ENCODE measurements around a stretch of chr1.

DNA sequence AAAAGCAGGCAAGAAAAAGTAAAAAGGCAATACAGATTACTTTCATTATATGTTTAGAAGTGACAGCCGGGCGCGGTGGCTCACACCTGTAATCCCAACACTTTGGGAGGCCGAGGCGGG lies 686 bp upstream of the EVI5 start:
- PRO-cap = no peak

DNA sequence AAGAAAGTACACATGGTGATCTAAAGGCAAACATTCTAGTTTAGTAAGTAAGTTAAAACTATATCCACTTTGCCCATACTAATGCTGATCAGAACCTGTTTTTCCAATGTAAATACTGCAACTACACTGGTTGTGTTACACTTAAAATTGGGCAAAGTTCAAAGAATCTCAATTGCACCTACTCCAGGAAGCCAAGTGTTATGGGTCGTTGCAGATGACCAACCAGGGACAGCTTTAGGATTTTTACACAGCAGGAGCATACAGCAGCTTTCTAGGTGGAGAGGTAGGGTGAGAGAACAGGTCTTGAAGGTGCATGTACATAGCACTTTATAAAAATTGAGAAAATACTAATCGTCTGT lies 14.5 kb upstream of the RPL5 start:
- PRO-cap = no peak

DNA sequence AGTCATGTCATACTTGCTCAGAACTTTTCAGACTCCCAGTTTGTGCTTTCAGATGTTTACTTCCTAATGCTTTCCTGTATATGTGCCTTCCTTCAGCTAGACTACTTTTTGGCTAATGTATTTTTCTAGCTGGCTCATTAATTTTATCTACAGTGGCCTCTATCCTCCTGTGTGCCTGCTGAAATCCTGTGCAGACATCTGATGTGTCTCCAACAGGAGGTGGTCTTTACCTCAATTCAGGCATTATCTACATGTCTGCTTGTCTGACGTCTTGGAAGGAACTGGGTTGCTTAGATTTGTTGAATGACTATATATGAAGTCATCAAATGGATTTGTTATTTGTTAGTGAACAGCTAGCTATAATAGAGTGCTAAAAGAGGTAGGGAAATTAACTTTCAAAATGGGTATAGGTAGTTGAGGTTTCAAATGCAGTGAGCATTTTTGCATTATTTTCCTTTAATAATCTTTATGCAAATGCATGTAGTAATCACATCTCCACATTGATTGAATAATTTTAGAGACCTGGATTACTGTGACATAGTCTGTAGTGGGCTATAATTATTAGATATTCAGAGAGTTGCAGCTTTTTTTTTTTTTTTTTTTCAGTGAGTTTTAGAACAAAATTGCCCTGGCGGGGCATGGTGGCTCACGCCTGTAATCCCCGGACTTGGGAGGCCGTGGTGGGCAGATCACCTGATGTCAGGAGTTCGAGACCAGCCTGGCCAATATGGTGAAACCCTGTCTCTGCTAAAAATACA lies 6.8 kb downstream of the RPL5 start:
- PRO-cap = no peak

DNA sequence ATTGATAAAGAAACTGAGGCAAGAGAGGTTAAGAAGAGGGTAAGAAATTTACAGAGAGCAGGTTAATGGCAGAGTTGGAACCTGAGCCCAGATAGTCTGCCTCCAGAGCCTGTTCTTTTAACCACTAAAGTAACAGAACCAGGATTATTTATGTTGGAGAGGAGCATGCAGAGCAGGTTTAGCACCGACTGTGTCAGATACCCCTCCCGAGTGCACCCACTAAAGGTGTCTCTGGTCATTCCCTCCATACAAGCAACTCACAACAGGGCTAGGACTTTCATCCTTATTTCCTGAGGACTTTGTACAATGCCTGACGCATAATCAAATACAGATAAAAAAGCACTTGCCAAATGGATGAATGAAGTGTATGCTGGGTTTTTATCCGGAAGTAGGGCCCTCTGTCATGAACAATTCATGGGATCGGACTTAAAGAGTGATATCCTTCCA lies 25.9 kb downstream of the RPL5 start:
- PRO-cap = no peak

- PRO-cap = no peak
Measured at GRCh38 chr1:92956977-92957585, 4.2 kb downstream of the DIPK1A start.

DNA sequence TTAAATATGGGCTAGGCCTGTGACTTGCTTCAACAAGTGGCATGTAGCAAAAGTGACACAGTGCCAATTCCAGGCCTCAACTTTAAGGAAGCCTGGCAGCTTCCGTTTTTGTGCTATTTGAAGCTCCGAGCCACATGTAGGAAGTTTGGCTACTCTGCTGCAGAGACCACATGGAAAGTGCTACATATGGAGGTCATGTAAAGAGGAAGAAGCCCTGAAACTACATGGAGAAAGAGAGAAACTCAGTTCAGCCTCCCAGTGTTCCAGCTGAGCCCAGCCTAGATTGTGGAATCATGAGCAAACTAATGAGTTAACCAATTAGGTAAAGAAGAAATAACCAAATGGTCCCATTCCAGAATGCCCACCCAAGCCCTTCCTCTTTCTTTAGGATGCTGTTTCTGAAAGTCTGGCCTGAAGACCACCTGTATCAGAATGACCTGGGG lies 28.4 kb upstream of the DR1 start:
- PRO-cap = no peak

DNA sequence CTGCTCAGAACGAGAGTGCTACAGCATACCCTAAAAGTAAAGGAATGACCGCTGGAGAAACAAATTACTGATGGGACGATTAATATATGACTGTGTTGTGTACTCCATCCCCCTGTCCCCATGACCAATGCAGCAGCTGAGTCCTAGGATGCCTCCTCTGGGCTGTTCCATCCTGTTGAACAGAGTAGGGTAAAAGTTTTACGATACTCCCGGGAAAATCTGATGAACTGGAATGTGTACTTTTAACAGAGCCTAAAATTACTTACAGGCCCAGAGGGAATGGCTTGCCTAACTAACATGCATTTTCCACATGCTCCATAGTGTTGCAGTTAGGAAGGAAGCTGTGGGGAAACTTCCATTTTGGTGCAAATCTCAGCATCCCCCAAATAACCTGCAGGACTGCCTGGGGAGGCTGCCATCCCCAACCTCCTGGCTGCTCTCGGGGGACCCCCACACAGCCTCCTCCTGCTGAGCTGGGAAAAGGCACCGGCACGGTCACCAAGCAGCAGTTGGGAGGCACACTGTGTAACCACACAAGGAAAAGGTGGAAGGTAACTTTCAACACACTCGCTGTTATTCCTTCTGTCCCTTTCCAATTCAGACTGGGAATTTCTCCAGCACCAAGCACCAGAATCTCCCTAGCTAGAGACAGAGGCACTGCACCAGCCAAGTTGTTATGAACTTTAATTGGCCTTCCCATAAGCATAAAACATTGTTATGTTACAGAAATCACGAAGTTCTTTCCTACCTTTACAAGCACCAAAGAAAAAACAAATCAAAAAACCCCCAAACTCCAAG lies 97.2 kb downstream of the BCAR3 start:
- PRO-cap = no peak

DNA sequence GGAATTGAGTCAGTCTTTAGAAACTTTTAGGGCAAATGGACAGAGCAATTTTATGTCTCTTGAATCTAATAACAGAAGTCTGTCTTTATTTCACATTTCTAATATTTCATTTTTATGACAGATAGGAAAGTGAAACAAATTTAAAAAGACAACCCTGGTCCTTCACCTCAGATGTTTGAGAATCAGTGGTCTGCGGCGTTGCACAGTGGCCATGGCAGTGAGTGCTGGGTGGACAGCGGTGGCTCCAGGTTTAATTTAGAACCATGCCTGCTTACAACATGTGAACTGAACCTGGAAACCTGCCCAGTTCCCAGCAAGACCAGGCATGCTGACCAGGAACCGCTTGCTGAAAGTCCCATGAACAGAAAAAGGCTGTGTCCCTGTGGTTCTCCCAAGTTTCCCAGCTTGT lies 88.7 kb downstream of the BCAR3 start:
- PRO-cap = no peak

DNA sequence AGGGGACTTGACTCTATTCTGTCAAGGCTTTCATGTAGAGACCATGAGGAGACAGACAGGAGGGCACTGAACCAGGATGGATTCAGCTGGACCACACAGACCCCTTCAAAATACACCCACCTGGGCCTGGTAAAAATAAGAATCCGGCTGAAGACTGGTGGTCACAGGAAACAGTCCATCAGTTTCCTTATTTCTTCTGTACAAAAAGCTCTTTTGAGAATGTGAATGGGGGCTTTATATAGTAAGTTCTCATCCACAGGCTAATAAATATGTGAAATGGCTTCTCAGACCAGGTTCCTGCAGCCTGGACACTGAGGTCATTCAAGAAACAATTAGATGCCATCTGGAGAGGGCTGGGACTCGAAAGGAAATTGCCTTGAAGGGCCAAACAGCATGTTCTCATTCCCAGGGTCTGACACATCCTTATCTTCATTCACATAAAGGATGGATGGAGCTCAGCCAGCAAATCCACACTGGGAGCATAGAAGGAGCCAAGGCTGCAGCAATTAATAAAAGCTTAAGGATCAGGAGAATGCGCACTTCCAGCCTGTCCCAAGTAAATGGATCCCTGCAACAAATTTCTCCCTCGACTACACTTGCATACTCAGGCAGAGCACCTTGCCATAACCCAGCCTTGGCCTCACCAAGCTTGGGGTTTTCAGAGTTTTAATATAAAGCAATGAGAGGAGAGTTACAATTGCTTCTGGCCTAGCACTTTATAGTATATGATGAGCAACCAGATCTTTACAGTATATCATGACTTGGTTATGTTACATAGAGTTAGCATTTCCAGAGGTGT lies 56.1 kb downstream of the BCAR3 start:
- PRO-cap = no peak

- PRO-cap = no peak
Measured at GRCh38 chr1:93871844-93872448, 7.1 kb downstream of the DNTTIP2 start.

- PRO-cap = no peak
Measured at GRCh38 chr1:94038299-94038958, 82.5 kb downstream of the ABCA4 start.

DNA sequence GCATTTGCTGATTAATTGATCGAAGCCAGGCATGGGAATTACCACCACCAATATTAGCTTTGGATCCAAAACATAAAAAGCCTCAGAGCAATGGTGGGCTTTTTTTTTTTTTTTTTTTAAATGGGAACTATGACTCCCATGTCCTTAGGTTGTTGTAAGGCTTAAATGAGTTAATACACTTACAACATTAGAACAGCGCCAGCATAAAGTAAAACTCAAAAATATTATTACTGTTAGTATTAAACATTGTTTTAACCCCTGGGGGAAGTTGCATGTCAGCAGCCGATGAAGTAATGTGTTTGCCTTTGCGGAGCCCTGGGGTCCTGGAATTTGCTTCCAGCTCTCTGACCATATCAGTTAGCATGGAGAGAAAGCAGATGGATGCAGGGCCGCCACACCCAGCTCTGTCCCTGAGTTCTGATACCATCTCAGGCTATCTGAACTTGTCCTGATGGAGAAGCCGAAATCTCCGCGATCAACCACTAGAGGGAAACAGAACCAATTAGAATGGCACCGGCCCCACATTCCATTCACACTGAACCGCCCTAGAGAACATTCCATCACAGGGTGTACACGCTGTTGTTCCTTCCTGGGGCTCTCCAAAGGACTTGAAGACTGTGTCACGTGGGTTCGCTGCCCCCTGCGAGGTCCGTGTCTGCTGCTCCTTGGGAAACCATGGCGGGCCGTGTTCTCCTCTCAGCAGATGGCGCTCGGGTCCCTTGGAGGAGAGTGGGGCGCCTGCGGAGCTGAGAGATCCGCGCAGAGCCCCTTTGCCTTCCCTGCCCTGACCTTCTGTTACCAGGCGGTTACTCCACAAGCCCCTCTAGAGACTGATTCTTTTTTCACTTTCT lies 75.5 kb downstream of the ABCA4 start:
- PRO-cap = no peak

DNA sequence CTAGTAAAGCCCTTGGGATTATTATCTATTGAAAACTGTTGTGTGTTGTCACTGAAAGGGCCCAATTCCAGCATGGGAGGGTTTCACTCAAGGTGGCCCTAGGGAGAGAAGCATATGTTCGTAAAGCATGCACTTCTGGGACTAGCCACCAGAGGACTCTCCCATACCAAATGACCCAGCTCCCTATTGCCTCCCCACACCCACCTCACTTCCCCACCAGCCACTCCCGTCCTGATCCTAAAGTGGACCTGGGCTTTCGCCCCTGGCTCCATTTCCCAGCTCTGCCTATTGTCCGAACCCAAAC lies 59.5 kb downstream of the ABCA4 start:
- PRO-cap = no peak

GRCh38 chr1:94233448-94233830 lies 3.9 kb downstream of the ARHGAP29 start:
- PRO-cap = no peak

DNA sequence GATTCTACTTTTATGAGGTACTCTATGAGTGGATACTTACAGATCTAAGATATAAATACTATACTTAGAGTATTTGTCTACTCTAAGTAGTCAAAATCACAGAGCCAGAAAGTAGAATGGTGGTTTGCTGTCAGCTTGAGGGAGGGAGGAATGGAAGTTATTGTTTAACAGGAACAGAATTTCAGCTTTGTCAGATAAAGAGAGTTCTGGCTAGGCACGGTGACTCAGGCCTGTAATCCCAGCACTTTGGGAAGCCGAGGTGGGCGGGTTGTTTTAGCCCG lies 79.7 kb upstream of the ARHGAP29 start:
- PRO-cap = no peak

DNA sequence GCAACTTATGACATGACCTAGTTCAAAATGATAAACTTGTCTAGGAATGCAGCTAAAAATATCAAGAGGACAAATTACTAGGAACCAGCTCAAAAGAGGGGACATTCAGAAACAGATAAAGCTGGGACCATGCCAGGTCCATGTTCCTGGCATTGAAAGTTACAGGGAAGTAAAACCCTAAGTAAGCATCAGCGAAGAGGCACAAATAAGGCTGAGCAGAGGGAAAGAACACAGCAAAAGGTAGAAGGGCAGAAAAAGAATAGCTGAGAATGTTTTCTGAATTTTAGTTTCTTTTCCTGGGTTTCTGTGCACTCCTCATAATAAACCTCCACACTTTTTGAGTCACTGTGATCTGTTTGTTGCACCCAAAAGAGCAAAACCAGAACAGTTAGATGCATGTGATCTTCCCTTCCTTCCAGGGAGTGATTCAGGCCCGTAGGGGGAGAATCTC lies 48.9 kb upstream of the F3 start:
- PRO-cap = no peak

DNA sequence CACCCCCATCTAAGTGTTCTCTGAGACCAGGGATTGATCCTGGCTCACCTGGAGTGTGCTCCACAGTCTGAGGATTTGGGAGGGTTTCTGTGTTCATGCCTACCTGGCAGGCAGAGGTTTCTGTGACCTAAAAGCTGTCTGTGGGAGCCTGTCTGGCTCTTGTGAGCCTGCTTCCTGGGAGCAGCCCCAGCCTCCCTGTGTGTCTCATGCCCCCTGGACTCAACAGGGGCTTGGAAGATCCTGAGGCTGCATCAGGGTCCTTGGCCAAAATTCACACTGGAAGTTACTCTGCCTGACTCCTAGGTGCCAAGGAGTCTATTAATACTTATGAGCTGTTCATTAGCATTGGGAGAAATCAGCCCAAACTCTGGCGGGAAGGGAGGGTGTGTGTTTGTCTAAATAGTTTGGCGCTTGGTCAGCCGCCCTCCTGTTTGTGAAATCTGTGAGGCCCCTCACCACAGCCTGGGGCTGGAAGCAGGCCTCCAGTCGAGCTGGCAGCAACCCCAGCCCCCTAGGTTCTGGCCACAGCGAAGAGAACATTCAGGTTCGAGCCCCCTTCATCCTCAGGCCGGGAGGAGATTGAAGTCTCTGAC lies 82.0 kb upstream of the F3 start:
- PRO-cap = no peak

GRCh38 chr1:94648194-94648839 lies 106.8 kb upstream of the F3 start:
- PRO-cap = no peak

DNA sequence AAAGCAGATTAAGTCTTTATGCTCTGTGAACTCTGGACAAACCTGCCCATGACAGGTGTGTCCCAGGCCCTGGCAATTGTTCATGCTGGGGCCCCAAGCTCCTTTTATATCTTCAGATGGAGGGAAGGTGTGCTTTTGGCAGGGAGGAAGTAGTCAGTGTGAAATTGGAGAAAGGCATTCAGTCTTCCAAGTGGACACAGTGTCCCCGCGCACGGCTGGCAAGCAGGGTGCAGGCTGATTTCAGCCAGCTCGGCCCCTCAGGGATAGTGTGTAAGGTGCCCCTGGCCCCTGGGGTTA lies 135.2 kb upstream of the F3 start:
- PRO-cap = no peak

DNA sequence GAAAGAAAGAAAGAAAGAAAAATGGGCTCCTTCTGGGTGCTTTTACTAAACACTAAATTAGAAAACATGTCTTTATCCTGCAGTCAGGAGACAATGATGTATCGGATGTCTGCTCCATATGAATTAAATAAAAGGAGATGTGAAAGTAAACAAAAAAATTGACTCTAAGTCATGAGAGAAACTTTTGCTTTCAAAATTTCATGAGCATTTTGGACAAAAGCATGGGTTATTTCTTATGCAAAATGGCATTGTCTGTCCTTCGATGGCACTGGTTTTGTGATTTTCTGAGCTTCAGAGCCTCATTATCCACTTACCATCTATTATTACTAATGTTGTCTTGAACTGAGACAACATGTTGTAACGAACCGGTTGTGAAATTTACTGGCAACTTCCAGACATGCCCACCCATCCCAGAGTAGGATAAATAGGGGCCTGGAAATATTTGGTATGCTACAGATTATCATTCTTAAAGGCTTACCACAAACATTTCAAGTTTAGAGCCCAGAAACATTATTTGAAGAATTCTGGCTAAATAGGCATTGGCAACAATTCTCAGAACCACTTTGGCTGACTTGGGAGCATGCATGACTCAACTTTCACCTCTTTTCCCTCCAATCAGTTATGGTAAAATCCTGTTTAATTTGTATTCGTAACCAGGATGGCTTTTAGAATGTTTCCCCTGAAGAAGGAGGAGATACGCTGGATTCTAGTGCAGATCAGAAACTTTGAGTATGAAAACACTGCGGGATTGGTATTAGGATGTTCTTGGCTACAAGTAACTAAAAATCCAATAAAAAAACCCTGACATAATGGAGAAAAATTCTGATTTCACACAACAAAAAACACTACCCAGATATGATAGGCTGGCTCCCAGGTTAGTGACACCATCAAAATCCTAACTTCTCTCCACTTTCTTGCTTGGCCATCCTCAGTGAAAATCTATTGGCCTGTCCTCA lies 130.1 kb upstream of the SLC44A3 start:
- PRO-cap = no peak

Measured in ascending aorta (tissue), 1 donor.